ENCODE results near the gene CLEC6A.

DNA sequence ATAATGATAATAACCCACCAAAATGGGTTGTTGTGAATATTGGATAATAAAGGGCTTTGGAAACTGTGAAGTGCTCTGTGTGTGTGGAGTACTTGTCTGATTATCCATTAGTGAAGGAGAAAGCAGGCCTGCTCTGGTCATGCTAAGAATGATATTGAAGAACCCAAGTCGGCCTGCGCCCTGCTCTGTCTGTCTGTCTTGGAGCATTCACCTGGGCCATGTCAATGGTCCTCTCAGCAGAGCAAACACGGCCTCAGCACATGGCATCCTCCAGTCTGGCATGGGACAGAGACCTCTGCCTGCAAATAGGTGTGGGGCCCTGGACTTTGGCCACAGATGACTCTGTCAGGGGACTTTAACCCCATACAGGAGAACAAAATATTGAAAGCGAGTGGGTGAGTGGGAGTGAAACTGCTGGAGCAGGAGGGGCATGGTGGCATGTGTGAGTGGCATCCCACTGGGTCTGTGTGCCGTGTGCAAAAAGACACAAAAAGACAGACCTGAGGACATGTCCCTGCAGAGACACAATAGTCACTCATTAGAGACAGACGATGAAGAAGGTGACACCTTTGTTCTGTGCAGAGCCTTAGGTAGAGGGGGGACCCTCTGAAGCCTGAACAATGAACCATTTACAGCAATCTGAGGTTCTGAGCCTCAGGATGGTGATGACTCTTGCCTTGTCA, 7.3 kb downstream of the LAG3 start:
- PRO-cap, result no peak

- PRO-cap, result no peak
Observed at GRCh38 chr12:6818107-6818653, 3.4 kb upstream of the GPR162 start.

DNA sequence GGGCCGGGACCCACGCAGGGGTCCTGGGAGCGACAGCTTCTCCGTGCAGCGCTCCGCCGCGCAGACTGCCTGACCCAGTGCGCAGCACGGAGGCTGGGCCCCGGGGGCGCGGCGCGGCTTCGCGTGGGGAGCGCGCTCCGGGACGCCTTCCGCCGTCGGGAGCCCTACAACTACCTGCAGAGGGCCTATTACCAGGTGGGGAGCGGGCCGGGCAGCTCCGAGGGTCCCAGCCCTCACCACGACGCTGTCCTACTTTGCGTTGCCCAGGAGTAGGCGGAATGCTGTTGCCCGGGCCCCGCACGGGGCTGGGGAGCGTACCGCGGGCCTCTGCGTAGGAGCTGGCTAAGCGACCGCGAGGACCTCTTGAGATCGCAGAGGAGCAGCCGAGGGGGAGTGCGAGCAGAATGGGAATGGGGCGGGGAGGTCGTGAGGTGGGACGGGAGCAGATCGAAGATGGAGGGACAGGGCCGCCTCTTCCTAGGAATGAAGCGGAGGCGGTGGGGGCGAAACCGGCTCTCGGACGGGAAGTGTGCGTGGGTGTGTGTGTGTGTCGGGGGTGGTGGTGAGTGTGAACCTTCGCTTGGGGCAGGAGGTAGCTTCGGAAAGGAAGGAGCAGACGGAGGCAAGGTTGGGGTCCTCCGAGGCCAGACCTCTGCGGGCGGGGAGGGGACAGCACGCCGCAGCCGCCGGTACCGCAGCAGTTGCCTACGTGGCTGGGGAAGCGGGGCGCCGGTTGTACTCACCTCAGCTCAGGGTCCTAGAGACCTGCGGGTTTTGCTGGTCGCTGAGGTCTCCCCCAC, 737 bp downstream of the P3H3 start:
- PRO-cap, result no peak

DNA sequence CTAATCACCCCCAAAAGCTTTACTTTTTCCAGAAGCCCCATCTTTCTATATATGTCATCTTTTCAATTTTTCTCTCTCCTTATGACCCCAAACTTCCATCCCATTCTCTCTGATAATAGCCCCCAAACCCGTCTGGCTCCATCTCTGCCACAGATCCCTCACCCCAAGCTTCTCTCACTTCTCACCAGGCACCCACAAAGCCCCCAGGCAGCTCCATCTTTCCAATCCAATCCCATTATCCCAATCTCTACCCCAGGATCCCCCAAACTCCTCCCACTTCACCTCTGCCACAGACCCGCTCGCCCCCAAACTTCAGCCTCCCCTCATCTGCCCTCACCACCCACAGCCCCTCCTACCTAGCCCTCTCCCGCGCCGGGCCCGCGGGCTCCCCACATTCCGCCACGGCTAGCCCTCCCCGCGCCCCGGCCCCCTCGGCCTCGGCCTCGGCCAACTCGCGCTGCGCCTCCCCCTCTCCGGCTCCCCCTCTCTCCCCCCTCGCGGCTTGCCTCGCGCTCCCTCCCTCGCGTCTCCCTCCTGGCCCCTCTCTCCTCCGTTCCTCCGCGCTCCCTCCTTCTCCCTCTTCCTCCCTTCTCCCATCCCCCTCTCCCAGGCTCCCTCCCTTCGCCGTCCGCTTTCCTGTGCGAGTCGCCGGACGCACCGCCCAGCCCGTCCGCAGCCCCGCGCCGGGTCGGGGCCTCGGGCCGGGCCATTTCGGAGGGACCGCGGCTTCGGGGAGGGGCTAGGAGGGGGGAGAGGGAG, 409 bp upstream of the ATN1 start:
- PRO-cap, result no peak

- PRO-cap, result no peak
Observed at GRCh38 chr12:6935346-6936015, 7.7 kb downstream of the ATN1 start.

DNA sequence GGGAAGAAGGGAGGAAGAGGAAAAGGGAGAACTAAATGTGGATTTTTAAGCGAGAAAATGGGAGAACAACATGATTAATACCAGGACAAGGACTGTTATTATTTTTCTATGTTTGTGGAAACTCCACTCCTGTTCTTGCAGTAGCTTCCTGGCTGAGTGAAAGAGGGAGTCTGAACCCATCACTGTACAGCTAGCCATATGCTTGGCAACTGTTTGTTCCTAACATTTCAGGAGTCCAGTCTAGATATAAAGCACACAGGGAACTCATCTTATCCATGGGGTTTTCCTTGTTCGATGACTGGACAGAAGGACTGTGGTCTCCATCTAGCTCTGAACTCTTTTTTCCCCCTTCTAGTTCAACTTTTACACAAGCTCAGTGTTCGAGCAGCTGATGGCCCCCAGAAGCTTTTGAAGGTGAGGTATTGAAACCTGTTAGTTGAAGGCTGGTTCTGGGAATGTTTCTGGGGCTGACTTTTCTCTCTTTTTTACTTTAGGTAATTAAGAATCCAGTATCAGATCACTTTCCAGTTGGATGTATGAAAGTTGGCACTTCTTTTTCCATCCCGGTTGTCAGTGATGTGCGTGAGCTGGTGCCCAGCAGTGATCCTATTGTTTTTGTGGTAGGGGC, 4.1 kb downstream of the EMG1 start:
- PRO-cap, result no peak

DNA sequence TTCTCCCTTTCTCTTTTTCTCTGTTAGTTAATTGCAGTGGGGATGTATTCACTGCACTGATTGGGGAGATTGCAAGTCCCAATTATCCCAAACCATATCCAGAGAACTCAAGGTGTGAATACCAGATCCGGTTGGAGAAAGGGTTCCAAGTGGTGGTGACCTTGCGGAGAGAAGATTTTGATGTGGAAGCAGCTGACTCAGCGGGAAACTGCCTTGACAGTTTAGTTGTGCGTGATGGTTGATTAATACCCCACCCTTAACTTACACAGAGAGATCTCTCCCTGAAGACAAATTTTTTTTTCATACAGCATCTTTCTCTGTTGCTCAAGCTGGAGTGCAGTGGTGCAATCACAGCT, 4.5 kb downstream of the C1S start:
- PRO-cap, result no peak

DNA sequence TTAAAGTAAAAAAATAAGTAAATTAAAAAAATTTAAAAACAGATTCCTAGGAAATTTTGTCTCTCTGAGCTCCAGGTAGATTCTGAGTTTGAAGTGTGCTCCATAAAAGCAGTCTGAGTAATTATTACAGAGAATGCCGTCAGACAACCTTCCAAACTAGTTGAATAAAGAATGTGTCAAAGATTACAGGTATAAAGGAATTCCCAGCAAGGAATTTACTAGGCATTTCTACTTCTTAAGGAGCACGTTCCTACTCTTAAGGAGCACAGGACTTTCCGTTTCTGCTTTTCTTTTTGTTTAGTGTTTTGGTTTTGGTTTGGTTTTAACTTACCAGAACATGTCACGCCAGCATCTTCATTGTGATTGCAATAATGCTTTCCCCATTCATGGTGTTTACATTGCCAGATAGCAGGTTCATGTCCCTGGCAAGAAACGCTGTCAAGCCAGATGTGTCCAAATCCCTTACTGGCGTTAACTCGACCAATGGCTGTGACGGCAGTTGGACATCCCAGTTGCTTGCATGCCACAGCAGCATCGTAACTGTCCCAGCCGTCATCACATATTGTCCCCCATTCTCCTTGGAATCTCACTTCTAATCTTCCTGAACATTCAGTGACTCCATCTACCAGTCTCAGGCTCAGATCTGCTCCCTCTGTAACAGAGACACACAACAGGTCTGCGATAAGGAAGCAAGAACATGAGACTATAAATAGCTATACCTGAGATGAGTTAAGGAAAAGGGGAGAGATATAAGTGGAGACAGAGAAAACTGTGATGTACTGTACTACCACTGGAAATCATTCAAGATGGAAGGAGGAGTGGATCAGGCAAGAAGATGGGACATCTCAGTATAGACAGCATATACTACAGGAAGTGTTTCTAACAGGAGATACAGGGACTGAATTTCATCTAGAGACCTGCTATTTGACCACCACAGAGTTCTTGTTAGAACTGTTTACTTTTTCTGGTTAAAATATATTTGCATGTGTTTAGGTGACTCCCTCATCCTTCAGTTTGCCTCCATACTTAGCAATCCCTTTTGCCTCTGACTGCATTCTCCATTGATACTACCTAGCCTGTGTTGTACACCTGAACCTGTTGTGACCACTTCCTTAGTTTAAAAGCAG, 6.7 kb downstream of the CD163 start:
- PRO-cap, result no peak

DNA sequence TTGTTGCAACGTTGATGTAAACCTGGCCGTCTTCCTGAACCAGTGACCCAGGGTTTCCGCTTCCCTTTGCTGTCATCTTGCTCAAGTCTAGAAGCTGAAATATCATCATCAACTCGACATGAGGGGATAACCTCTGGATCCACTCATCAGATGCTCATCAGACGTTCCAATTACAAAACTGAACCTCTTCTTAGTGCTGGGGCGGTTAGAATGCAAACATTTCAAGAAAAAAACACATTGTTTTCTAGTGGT, 29.1 kb downstream of the SLC2A14 start:
- PRO-cap, result no peak

- PRO-cap, result no peak
Observed at GRCh38 chr12:7881761-7882338, 9.1 kb upstream of the SLC2A14 start.

GRCh38 chr12:7921648-7922549, 14.1 kb downstream of the SLC2A3 start:
- PRO-cap, result no peak

DNA sequence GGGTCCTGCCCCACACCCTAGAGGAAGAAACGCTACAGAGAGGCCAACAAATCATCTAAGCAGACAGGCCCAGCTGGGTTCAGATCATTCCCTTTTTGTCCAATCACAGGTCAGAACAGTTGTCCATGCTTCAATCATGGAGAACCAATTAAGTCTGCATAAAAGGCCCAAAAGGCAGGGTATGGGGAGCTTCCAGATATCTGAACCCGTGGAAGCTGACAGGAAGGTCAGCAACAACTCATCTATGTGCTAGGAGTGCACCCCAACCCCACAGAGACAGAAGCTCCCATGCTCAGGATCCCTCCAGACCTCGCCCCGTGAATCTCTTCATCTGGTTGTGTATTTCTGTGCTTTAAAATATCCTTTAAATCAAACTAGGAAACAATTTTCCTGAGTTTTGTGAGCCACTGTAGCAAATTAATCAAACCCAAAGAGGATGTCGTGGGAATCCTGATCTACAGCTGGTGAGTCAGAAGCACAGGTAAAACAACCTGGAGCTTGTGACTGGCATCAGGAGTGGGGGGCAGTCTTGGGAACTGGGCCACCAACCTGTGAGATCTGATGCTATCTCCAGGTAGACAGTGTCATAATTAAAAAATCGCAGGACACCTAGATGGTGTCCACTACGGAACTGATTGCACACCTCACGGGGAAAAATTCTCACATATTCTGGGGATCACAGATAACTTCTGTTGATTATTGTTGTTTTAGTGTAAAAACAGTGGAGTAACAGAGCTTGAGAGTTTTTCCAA, 11.0 kb downstream of the SLC2A3 start:
- PRO-cap, result no peak

DNA sequence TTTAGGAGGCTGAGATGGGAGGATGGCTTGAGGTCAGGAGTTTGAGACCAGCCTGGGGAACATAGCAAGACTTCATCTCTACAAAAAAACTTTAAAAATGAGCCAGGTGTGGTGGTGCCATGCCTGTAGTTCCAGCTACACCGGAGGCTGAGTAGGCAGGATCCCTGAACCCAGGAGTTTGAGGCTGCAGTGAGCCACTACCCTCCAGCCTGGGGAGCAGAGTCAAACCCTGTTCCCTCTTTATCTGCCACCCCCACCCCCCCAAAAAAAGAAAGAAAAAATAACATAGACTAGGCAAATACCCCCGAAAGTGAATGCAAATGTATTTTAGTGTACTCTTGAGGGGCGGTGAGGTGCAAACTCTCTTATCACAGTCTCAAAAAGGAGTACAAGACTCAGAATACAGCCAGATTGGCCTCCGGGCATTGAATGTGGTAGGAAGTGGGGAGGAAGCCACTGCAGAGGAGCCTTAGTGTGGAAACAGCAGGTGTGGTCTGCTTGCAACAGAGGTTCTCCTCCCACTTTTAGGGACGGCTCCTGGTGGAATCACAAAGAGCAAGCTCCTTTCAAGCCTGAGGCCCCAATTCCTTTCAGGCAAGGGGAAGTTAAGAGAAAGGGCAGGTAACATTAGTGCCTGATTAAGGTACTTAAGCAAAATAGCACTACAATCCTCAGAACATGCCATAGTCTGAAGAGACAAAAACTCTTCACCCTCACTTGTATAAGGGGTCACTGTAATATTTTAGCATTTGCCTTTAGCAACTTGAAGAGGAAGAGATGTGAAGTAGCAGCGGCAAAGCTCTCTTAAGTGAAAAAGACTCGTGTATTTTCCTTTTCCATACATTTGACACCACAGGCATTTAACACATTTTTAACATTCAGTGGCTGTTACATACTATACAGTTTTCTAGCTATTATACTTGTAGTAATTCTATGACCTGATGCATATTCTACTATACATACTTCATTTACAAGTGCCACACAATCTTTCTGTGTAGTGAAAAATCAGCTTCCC, 23.7 kb upstream of the SLC2A3 start:
- PRO-cap, result no peak

DNA sequence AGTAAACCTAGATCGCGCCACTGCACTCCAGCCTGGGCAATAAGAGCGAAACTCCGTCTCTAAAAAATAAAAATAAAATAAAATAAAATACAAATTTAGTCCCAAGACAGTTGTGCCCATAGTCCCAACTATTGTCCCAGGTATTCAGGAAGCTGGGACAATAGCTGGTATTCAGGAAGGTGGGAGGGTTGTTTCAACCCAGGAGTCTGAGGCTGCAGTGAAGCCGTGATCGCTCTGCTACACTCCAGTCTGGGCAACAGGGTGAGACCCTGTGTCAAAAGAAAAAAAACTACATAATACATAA, 32.9 kb upstream of the SLC2A3 start:
- PRO-cap, result no peak

DNA sequence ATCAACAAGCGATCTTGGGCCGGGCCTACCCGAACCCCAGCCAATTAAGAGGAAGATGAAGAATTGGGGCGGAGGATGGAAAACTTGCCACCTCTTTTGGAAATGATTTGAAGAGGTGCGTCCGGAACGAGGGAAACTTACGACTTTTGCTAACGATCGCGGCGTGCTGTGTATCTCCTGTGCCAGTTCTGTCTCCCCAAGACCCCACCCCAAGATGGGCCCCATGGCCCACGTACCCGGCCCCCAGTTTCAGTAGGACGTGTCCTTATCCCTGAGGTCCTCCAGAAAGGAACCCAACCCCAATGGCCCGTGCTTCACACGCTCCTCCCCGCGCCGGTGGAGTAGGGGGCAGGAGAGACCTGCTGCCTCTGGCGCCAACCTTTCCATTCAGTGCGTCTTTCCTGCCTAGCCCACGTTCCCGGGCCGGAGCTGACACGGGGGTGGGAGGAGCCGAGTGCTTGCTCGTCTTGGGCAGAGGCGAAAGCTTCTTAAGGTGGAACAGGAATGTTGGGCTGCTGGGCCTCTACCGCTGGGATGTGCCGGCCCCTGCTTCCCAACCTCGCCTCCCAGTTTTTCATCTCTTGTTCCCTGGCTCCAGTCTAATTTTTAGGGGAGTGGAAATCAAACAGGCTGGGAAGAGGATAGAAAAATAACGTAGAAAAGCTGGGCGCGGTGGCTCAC, 5.6 kb upstream of the FOXJ2 start:
- PRO-cap, result bidirectional peak, plus-strand start at position 94 of the sequence, minus-strand start outside the sequence; unidirectional peak, minus-strand start at position 389 of the sequence; unidirectional peak, minus-strand start at position 420 of the sequence

- PRO-cap, result no peak
Observed at GRCh38 chr12:8243088-8243487, 15.7 kb upstream of the FAM90A1 start.

GRCh38 chr12:8455689-8456199, at the start of gene CLEC6A:
TSS of gene CLEC6A (plus strand) at chr12:8455962.
- PRO-cap, result no peak

- PRO-cap, result no peak
Observed at GRCh38 chr12:8658452-8658806, 4.2 kb downstream of the MFAP5 start.

GRCh38 chr12:8912909-8913404, 1.4 kb upstream of the PHC1 start:
- PRO-cap, result no peak

DNA sequence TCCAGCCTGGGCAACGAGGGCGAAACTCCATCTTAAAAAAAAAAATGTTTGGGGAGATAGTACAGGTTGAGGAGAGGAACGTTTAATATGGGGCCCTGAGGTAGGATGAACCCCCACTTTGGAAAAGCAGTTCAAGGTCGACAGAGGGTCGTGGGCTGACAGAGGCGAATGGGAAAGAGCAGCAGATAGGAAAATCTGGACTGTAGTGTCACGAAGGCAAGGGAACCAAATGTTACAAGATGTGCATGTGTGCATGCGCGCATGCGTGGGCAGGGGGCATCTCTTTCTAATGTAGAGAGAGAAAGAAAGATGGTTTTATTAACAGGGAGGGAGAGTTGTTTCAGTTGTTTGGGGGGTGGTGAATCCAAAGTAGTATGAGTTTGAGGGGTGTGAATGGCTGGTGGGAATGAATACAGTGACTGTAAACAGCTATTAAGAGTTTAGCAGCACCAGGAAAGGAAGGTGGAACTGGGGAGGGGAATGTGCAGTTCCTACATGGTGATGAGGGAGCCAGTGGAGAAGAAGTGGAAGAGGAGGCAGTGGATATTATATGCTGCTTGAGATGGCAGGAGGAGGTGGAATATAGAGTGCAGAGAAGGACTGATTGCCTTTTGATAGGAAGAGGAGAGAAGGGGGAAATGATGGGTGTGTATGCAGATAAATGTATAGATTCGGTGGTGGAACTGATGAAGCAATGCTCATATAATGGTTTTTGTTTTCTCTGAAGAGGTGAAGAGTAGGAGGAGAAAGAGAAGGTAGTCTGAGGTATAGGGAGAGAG, 12.8 kb downstream of the PHC1 start:
- PRO-cap, result no peak